ENCODE data around the genes ASB7, PCSK6 and TM2D3.

DNA sequence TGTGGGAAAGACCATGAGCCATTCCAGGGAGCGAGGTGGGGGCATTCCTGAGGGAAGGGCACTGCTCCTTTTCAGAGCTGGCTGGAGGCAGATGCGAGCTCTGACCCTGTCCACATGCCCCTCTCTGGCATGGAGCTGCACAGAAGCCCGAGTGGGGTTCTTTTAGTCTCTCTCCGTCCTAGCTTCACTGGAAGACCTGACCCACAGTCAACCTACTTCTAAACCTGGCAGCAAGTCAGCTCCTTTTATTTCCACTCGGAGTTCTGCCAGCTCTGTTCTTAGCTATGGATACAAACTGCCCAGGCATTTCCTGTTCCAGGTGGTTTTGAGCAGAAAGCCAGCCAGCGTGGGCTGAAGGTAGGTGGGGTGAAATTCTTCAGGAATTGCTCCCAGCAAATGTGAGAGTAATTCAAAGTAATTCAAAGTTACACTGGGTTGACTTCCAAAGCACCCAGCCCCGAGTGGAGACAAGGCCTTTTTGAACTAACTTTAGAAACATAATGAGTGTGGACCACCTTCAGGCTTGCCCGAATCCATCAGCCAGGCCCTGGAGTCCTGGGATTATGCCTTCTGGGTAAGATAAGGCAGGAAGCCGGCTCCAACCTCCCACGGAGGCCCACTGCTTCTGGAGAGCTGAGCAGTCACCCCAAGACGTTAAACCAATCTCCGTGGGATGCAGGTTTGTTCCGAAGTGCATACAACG lies 281.2 kb downstream of the ADAMTS17 start:
- PRO-cap = no peak
- RAMPAGE, long total RNA, 3 experiments = no peak in any of the 3 experiments

DNA sequence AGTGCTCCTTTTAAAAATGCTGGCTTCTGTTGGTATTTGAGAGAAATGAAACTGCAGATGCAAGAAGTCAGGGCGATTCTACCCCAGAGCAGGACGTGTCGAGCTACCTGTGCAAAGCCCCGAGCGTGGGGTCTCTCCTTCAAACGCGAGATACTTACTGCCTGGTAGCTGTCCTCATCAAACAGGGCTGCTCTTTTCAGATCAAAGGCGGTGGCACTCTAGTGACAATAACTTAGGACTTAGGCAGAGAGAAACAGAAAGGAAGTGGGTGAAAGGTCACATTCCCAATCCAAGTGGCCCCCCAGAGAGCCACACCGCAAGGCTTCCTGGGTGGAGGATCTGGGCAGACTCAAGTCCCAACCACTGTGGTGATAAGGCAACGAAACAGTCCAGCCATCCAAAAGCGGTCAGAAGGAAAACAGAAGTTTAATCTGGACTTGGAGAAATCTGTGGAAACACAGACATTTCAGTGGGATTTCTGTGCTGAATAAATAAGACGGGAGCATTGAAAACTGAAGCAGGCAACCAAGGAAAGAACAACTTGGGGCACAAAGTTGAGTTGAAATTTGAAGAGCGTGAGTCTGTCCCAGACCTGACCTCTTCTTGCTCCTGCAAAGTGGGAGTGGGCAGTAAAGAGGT lies 227.2 kb downstream of the ADAMTS17 start:
- PRO-cap = no peak
- RAMPAGE, long total RNA, 3 experiments = no peak in any of the 3 experiments

DNA sequence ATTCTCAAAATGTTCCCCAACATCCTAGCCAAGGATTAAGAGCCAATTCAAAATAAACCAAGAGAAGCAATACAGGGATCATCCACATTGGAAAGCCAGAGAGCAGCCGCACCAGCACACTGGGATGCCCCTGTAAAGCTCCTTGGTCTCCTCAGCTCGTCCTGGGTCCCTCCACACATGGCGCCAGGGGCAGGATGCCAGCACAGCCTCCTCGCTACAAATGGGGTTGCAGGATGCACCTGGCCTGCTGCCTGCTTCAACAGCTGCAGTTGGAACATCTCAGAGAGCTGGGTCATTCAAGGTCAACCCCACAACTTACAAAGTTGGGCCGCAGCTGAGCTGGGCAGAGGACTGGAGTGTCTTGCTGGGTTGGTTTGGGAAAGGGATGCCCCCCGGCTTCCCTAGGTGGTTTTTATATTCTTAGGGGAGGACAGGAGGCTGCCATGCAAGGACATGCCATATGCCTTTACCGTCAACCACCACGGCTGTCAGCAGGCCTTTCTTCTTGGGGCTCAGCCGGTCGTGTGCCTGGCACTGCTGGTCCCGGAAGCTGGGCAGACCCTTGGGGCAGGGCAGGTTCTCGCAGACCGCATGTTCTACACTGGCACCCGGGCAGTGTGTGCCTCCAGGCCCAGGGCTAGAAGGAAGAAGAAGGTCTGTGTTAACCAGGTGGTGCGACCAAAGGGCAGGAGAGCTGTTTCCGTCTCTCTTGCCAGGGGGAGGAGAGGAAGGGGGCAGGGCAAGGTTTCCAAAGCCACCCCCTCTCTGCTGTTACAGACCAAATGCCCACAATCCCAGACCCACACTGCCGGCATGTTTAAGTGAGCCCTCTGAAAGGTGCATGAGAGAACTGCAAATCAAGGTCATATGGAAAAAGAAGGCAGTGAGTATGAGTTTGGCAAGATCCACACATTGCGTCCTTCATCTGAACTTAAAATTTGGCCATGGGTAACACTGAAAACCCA lies 225.1 kb downstream of the ADAMTS17 start:
- PRO-cap = no peak
- RAMPAGE, long total RNA, 3 experiments = no peak in any of the 3 experiments

GRCh38 chr15:100247248-100247636 lies 94.5 kb downstream of the ADAMTS17 start:
- PRO-cap = no peak
- RAMPAGE, long total RNA, 3 experiments = no peak in any of the 3 experiments

DNA sequence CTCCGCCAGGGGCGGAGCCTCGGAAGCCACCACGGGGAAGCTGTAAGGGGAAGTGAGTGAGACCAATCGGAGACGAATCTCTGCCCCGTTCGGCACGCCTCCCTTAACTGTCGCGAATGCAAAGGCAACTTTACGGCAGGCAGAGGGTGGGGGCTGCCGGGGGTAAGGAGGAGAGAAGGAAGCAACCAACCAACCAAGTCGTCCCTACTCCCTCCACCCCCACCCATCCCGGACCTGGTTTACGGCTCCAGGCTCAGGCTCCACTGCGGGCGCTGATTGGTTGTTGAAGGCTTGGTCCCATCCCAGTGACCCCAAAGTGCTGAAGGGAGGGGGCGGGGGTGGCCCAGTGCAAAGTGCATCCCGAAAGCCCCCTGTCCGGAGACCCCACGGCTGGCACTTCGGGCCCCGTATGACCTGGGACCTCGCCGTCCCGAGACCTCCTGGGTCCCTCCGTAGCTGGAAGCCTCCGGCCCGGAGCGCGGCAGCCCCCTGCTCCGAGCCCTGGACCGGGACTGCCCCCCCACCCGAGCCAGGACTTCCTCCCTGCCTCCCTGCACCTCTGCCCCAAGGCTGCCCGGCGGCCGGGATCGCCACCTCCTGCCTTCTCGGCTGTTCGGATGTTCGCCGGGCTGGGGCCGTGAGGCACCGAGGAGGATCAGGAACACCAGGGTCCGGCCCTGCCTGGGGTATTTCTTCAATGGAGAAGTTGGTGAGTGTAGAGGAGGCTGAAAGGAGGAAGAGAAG lies at the start of gene ASB7:
ASB7 (plus strand) TSS at position 305 of the 744 bp plus-strand sequence.
- PRO-cap = bidirectional peak, plus-strand start at position 256 of the sequence, minus-strand start outside the sequence; unidirectional peak, plus-strand start at position 322 of the sequence
- RAMPAGE, long total RNA, 3 experiments = start-site peak on the plus strand in 2 of 3 experiments, centred at positions 324 to 563 of the sequence, 18 to 75 reads per replicate

GRCh38 chr15:100694499-100695010 lies 92.2 kb downstream of the ASB7 start:
- PRO-cap = no peak
- RAMPAGE, long total RNA, 3 experiments = no peak in any of the 3 experiments

DNA sequence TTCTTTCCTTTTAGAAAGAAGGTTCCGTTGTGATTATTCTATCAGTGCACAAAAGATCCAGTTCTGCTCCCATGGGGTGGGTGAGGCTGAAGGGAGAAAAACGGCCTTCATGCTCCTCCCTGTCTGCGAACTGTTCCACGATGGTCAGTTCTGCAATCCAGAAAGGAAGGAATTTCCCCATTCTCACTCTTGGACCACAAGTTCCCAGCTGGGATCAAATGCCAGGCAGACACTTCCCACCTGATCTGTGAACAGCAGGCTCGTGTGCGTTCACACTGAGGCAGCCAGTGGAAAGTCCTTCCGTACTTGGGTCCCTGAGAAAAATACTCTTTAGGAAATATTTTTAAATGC lies 7.1 kb downstream of the ALDH1A3 start:
- PRO-cap = no peak
- RAMPAGE, long total RNA, 3 experiments = no peak in any of the 3 experiments

DNA sequence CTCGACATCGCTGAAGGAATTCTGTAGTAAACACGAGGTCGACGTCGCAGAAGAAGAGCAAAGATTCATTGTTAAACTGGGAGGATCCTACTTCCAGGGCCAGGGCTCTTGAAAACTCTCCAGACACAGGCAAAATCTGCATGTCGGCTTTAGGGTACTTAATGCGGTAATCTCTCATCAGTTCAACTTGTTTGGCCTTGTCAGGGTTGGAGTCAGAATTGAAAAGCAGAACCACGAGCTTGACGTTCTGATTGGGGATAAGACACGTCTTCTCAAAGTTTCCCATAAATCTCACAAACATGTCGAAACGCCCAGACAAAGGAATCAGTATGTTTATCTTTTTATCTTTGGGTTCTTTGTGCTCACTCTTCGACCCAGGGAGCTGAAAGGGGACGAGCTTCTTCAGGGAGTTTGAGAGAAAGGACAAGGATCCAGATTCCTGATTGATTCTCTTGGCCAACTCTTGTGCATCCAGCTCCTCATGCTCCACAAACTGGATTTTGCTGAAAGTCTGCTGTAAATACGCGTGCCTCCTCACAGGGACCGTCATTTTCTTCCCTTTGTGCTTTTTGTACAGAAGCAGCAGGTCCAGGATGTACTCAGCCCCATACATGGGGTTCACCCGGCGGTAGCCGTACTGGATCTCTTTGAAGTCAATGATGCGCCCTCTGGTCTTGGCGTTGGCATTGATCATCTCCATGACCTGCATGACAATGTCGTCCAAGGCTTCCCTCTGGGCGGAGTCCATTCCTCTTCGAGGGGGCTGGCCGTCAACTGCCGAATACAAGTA lies 73.8 kb downstream of the CHSY1 start:
- PRO-cap = no peak
- RAMPAGE, long total RNA, 3 experiments = no peak in any of the 3 experiments

DNA sequence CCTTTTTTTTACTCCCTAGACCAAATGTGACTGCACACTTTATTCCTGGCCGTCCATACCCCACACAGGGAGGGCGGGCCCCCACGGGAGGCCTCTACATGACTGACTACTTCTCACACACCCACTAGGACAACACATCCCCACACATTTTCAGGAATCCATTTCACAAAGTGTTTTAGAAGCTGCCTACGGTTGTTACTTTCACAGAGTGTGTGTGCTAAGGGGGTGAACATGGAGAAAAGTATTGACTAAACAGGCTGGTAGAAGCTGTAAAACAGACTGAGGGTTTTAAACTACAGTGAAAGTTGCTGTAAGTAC lies 67.9 kb downstream of the CHSY1 start:
- PRO-cap = no peak
- RAMPAGE, long total RNA, 3 experiments = no peak in any of the 3 experiments

DNA sequence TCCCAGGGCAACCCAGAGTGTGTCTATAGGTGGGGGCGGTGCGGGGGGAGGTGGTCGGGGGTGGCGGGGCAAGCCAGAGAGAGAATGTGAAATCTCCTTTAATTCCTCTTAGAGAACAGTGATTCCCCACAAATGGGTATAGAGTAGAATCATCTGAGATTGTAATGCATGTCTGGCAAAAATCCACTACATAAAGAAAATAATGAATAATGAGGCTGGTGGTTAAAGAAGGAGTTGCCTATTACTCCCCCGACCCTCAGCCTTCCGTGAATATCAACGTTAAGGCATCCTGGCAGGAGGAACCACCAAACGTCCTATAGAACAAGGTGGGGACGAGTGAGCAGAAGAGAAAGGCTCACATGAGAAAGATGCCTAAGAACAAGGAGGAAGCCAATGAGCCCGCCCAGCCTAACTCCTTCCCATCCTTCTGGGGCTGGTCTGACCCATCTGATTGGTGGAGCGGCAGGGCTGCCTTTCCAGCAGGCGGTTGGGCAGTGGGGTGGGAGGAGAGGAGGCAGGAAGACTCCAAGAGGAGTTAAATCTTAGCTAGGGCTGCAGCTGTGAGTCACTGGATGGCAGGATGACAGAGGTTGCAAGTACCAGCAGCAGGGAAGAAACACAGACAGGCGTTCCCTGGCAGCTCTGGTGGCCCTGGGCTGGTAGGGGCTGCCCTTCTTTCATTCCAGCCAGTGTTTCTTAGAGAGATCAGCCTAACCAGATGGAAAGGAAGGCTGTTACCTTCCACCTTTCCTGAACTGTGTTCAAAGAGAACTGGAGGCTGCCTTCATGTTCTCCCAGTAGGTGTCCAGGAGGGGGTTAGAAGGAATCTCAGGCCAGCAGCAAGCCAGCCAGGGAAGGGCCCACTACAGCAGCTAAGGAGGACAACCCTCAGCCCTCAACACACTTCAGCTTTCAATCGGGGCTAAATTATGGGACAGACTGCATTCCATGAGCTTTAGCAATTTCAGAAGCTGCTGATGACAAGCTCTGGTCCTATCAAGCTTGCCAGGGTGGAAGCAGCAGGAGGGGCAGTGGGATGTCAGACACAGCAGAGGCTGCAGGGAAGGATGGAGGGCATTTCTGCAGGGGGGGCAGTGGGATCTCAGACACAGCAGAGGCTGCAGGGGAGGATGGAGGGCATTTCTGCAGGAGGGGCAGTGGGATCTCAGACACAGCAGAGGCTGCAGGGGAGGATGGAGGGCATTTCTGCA lies 50.4 kb downstream of the CHSY1 start:
- PRO-cap = bidirectional peak, plus-strand start at position 565 of the sequence, minus-strand start at position 380 of the sequence
- RAMPAGE, long total RNA, 3 experiments = no peak in any of the 3 experiments

- PRO-cap = bidirectional peak, plus-strand start at chr15:101208126, minus-strand start at chr15:101207961; unidirectional peak, plus-strand start at chr15:101208126; unidirectional peak, plus-strand start at chr15:101208153
- RAMPAGE, long total RNA, 3 experiments = no peak in any of the 3 experiments
Measured at GRCh38 chr15:101207794-101208328, 44.0 kb downstream of the CHSY1 start.

GRCh38 chr15:101232538-101233451 lies 19.1 kb downstream of the CHSY1 start:
- PRO-cap = no peak
- RAMPAGE, long total RNA, 3 experiments = no peak in any of the 3 experiments

- PRO-cap = bidirectional peak, plus-strand start at chr15:101267527, minus-strand start at chr15:101267294
- RAMPAGE, long total RNA, 3 experiments = no peak in any of the 3 experiments
Measured at GRCh38 chr15:101267212-101267745, 10.0 kb downstream of the SELENOS start.

- PRO-cap = no peak
- RAMPAGE, long total RNA, 3 experiments = no peak in any of the 3 experiments
Measured at GRCh38 chr15:101358758-101359355, 63.8 kb upstream of the SNRPA1 start.

DNA sequence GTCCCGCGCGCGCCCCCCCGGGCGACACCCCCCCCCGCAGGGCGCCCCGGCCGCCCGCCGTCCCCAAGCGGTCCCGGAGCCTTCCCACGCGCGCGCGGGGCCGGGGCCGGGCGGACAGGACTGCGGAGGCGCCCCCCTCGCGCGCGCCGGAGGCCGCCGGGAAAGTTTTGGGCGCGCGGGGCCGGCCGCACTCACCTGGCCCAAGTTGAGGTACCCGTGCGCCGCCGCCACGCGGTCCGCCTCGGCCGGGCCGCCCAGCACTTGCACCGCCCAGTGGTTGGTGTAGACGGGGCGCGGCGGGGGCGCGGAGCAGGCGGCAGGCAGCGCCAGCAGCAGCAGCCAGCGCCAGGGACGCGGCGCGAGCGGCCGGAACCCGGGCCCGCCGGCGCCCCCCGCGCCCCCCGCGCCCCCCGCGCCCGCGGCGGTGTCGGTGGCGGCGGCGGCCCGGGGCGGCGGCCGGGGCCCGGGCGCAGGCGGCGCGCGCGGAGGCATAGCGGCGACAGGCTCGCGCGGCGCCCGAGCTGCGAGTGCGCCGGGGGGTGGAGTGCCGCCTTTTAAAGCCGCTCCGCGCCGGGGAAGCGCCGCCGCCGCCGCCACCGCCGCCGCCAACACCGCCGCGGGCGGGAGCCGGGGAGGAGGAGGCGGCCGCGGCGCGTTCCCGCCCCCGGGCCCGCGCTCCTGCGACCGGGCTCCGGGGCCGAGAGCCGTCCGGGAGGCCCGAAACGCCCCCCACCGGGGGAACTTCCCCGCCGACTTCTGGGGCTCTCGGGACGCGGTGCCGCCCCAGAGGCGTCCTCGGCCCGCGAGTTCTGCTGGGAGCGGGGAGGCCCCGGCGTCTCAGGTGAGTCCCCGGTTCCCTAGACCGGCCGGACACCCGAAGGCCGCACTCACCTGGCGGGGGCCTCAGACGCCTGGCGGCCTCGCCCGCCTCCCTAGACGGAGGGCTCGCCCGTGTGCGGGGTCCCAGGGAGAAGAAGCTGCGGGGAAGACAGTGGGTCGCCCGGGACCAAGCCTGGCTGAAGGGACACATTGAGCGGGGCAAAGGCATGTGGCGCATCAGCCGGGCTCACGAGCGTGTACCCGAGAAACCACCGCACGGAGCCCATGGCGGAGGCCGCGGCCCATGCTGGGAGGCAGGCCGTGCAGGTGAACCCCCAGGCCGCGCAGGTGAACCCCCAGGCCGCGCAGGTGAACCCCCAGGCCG lies at the start of gene PCSK6:
PCSK6 (minus strand) TSS at position 529 of the 1,204 bp plus-strand sequence.
- PRO-cap = unidirectional peak, minus-strand start at position 529 of the sequence
- RAMPAGE, long total RNA, 3 experiments = no peak in any of the 3 experiments

GRCh38 chr15:101651798-101652429 lies at the start of gene TM2D3:
Gene TM2D3 (minus strand): TSS chr15:101652381.
- PRO-cap = bidirectional peak, plus-strand start at chr15:101651950, minus-strand start at chr15:101651752; bidirectional peak, plus-strand start at chr15:101652289, minus-strand start at chr15:101652294; bidirectional peak, plus-strand start at chr15:101652476, minus-strand start at chr15:101652382
- RAMPAGE, long total RNA, 3 experiments = start-site peak on the minus strand in 3 of 3 experiments, at chr15:101652286-101652380 at its widest, 17 to 164 reads per replicate

Measured in subcutaneous adipose tissue (tissue), 3 donors.